ENCODE measurements around a stretch of chr16.

DNA sequence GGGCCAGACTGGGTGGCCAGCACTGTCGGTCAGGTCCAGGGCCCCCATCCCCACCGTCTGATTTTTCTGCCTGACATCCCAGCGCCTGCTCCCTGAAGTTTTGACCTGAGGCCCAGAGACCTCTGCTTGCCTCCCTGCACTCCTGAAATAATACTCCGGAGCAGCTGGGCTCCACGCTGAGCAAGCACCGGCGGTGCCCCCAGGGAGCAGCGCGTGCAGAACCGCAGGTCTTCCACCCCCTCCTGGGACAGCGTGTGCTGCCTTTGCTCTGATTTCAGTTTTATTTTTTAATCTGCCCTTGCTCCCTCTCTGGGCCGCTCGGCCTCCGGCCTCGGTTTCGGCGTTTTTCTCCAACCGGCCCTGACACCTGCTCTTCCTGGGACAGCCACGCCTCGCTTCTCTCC lies 132.4 kb upstream of the GSE1 start:
- RRBS = 73% methylated on average over 2 of the region's 20 CpGs

DNA sequence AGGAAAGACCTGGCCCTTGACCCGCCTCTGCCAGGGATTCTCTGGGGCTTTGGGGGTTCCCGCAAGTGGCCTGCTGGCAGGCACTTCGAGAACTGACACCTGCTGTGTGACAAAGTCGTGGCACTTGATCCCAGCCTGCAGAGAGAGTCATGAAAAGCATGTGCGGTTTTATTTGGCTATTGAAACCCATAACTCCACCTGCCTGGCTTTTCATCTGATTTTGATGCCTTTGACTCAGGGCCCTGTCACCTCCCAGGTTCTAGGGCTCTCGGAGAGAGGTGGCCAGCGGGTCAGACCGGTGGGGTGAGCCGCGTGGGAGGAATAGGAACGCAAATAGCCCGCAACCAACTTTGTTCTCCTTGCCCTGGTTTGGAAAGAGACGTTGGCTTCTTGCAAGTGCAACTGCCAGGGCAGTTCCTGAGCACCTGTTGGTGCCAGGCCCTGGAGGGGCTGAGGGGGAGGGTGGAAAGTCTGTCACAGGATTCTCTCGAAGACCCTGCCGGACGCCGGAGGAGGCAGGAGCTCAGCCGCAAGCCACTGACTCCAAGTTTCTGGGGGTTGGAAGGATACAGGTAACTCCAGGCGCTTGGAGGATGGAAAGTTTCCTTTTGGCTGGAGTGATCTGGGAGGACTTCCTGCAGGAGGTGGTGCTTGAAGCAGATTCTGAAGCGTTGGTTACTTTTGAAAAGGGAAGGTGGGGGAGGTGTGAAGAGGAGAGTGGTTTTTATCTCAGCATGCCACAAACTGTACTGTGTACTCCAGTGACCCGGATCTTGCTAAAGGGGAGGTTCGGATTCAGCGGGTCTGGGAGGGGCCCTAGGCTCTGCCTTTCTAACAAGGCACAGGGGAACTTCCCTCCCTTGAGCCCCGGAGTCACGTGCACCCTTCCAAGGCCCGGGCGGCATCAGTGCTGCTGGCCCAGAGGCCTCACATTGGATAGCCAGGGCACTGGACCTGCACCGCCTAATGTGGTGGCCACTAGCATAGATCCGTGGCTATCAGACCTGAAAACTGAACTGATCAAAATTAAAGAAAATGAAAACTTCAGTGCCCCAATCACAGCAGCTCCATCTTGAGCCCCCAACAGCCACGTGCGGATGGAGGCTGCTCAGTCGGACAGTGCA lies 42.4 kb upstream of the GSE1 start:
- RRBS = 89% methylated on average over 4 of the region's 32 CpGs

DNA sequence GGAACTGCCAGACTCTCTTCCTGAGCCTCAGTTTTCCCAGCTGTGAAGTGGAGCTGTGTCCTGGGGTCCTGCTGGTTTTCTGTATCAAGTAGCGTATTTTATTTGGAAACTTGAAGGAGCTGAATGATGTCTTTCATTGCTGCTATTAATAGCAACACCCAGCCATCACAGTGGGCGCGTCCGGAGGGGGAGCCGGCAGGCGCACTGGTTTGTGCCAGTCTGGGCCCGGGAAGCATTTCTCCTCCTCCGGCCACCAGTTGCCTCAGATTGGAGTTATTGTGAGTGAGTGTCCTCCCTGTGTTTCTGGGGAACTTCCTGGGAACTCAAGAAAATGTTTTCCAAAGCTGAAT lies 39.6 kb upstream of the GSE1 start:
- RRBS = no CpG with 5 or more reads among the region's 8 CpGs

DNA sequence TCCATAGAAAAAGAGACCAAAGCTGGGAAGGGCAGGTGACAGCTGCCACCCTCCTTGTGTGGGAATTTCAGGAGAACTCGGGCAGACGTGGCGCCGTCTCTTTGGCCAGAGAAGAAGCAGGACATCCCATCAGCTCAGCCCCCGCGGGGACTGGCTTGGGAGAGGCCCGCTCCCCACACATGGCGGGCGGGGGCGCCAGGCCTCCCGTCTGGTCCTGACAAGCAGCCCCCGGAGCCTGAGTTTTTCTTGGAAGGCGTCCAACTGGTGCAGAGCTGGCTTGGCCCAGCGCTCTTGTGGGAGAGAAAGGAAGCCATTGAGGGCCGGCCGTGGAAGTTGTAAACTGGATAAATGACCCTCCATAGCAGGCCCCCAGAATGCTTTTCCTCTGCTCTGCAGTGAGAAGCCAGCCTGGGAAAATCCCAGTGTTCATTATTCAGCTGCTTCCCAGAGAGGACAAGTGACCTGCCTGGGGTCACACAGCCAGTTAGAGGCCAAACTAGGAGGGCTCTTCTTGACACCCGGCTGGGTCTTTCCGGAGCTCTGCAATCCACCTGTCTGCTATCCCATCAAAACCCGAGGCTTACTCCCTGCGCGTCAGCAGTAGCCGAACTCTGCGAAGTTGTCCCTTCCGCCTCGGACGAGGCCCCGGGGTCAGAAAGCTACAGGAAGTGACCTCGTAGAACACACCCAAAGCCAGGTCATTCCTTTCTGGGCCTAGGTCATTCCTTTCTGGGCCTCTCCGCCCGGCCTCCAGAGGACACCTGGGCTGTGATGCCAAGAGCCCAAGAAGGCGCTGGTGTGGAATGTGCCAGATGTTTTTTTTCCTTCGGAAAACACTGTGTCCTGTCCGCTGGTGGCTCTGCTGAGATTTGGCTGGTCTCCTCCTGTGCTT lies 39.0 kb upstream of the GSE1 start:
- RRBS = 35% methylated on average over 12 of the region's 33 CpGs

DNA sequence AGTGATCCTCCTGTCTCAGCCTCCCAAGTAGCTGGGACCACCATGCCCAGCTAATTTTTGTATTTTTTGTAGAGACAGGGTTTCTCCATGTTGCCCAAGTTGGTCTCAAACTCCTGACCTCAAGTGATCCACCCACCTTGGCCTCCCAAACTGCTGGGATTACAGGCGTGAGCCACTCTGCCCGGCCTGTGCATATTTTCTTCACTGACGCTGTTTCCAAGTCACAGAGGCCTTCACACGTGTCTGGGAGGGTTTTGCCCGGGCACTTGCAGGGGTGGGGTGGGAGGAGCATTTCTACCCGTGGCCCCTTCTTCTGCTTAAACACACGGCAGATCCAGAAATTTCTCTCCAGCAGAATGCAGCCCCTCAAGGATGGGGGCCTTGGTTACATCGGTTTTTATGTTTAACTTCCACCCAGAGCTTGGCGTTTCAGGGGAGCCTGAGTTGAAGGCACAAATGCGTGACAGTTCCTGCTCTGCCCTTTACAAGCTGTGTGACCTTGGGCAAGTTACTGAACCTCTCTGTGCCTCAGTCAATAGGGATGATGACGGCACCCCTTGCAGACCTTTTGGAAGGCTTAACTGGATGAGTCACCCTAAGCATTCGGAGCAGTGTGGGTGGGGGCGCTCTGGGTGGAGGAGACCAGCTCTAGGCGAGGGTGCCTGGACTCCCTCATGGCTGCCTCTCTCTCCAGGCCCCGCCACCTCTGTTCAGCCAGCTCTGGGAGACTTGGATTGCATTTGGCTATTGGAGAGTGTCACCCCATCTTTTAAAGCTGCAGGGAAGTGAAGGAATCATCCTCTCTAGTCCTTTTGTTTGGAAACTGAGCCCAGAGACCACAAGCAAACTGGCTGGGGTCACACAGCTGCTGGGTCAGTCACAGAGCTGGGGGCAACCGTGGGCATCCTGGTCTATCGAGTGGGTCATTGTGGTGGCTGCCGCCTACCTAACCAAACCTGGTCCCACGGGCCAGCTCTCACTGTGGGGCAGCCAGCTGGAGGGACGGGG lies 20.6 kb upstream of the GSE1 start:
- RRBS = 72% methylated on average over 4 of the region's 20 CpGs

DNA sequence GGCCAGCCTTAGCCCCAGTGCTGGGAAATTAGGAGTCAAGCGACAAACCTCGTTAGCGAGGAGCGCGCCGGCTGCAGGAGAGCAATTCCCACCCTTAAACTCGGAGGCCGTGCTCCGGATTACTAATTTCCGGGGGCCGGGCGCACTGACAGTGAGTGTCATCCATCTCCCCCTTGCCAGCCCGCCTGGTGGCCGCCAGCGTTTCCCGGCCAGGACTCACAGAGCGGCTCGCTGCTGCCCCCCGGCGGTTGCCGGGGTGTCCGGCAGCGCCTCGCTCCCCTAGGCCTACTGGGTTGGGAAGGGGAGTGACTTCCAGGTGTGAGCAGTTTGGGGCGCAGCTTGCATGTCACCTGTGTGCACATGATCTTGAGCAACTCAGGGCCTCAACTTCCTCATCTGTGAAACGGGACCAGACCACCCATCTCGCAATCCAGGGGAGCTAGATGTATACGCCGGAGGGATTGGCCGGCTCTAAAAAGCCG lies 2.6 kb upstream of the GSE1 start:
- RRBS = 1% methylated on average over 10 of the region's 31 CpGs

GRCh38 chr16:85621763-85622160 lies 8.6 kb downstream of the GSE1 start:
- RRBS = no CpG with 5 or more reads among the region's 6 CpGs

GRCh38 chr16:85622161-85622760 lies 9.1 kb downstream of the GSE1 start:
- RRBS = no CpG with 5 or more reads among the region's 11 CpGs

DNA sequence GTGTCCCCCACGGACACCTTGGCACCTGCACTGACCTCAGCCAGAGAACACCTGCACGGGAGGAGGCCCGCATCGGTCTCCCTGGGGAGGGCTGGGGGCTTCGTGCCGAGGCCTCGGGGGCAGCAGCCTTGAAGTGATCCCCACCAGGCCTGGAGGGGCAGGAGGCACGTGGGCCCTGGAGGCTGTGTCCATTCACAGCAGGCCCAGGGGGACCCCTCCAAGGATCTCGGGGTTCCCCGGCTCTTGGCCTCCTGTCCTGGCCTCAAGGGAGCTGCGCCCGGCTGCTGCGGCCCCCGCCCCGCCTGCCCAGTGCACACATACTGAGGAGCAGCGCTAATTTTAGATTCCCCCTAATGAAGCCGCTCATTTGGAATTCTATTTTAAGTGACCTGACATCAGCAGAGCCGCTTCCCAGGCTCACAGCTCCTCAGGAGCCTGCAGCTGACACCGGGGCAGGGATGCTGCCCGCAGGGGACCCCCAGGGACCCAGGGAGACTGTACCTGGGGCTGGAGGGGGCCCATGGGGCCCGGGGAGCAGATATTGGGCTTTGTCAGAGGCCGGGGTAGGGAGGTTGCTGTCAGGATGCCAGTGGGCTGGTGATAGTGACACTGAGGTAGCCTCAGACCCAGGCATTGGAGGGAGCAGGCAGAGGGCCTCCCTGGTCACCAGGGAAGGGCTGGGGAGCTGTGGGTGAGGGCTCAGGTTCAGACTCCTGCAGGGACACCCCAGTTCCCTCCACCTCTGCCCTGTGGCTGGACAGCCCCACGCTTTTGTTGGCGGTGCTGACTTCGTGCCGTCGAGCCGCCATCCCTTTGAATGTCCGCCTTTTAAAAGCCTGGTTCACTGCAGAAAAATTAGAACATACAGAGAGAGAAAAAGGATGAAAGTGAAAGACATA lies 15.0 kb downstream of the GSE1 start:
- RRBS = 53% methylated on average over 4 of the region's 29 CpGs

DNA sequence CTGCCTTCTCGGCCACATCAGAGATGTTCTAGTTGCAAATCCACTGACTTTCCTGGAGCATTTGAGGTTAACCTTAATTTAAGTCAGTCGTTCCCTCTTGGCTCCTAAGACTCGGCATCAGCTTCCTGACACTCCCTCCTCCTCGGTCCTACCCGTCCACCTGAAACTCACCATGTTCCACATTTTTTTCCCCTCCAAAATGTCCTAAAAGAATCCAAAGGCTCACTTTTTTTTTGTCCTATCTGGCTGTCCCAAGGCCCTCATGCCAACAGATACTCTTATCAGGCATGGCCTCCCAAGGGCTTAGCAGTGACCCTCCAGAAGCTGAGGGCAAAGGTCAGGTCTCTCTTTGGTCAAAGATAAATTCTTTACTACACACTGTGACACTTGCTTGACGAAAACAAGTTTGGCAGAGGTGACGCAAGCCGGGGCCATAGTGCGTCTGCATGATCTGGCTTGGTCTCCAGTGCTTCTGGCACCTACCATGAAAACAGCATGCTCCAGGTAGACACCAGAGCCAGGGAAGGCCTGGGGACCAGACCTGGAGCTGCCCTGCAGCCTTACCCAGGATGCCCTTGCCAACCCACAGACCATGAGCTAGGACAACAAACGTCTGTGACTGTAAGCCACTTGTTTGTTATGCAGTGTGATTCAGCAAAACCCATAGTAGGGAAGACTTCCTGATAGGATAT lies 48.6 kb upstream of the IRF8 start:
- RRBS = no CpG with 5 or more reads among the region's 10 CpGs

GRCh38 chr16:85897483-85897821 lies 1.5 kb upstream of the IRF8 start:
- RRBS = no CpG with 5 or more reads among the region's 2 CpGs

DNA sequence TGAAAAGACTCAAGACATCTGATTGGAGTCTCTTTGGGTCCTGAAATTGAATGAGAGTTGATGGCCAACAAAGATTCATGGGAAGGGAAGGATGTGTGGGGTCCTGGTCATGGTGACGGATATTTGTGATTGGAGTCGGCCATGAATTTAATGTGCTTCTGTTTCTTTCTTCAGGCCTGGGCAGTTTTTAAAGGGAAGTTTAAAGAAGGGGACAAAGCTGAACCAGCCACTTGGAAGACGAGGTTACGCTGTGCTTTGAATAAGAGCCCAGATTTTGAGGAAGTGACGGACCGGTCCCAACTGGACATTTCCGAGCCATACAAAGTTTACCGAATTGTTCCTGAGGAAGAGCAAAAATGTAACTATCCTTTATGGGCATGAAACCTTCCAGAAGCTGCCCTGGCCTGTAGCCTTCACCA lies 9.9 kb downstream of the IRF8 start:
- RRBS = no CpG with 5 or more reads among the region's 8 CpGs

GRCh38 chr16:85909235-85909514 lies 10.2 kb downstream of the IRF8 start:
- RRBS = no CpG with 5 or more reads among the region's 2 CpGs

DNA sequence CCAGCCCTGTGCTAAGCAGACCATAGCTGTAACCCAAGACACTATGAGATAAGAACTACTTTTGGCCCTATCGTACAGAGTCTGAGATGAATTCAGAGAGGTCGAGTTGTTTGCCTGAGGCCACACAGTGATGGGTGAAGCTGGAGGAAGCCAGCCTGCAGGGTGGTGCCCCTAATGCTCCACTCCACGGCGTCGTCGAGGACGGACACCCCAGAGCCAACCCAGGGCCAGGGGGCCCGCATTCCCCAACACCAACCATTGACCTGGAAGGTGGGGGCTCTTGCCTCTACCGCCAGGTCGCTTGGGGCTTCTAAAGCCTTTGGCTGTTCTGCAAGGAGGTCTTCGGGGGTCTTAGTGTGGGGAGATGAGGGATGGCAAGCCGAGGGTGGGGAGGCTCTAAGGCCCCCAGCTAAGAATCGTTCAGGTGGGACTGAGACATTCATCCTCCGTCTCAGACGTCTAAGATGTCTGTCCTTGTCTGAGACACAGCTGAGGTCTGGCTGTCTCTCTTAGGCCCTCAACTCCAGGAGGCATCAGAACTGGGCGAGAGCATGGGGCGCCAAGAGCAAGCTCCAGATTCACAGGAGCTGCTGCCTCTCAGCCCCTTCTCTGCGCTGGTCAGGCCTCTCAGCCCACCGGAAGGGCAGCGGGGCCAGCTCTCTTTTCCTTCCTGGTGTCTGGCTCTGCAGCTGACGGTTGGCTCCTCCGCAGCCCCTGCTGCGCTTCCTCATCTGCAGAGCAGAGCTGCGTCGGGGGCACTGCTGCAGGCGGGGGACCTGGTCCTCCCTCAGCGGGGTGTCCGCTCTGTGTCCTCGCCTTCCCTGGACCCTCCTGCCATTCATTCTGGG lies 84.3 kb downstream of the IRF8 start:
- RRBS = no CpG with 5 or more reads among the region's 29 CpGs

- RRBS = 1% methylated on average over 4 of the region's 18 CpGs
These were observed 175.8 kb downstream of the IRF8 start for GRCh38 chr16:86074619-86075267.

DNA sequence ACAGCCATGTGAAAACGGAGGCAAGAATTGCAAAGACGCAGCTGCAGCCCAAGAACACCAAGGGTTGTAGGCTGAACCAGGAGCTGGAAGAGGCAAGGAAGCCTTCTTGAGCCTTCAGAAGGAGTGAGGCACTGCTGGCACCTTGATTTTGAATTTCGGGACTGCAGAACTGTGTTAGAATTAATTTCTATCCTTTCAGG lies 243.3 kb downstream of the IRF8 start:
- RRBS = no CpG with 5 or more reads among the region's 3 CpGs

DNA sequence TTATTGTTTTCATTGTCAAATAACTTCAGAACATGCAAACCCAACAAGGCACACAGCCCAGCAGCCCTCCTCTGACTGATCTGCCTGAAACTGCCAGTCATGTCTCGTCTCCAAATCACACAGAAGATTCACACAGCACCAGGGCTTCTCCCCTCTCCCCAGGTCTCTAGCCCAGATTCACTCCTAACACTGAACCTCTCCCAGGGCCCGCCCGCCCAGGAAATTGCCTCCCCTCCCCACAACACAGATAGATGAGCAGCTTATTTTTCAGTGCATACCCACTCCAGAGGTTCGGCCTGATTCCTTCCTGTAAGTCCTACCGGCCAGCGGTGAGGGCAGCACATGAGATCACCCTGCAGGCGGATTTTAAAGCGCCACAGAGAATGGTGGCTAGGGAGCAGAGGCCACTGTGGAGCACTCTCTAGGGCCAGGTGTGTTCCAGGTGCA lies 301.7 kb downstream of the IRF8 start:
- RRBS = no CpG with 5 or more reads among the region's 8 CpGs

DNA sequence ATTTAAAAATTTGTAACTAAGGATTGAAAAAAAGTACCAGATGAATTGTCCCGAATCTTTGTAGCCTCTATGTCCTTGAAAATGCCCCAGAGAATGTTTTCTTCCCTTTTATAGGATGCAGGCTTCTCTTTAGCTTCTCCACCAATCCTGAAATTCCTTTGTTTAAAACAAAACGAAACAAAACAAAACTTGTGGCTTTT lies 269.7 kb upstream of the FOXF1 start:
- RRBS = no CpG with 5 or more reads among the region's 2 CpGs

DNA sequence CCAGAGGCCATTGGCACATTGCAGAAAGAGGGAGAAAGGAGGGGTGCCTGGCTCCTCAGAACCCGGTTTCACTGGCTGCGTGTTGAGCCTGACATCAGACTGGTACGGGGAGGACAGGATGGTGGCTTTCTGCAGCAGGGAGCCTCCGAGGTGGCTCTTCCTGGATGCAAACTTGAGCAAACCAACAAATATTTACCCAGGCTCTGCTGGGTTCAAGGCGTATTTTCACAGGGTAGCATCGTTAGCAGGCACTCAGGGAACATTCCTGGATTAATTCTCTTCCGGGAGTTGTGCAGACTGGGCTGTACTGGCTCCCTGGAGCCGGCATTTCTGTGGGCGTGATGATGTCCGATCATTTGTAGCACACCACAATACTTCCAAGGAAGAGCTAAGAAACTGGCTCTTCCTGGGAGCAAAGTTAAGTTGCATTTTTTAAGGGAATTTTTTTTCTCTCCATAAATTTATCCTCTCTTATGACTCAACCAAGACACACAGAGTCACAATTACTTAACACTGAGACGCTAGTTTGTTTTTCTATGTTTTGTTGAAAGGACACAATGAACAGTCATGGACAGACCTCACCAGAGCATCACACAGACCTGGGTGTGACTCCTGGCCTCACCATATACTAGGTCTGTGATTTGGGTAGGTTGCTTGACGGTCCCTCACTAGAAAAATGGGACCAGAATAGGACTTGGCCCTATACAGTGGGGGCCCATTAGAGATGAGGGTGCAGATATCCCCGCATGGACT lies 211.6 kb upstream of the FOXF1 start:
- RRBS = 0% methylated on average over 1 of the region's 13 CpGs

DNA sequence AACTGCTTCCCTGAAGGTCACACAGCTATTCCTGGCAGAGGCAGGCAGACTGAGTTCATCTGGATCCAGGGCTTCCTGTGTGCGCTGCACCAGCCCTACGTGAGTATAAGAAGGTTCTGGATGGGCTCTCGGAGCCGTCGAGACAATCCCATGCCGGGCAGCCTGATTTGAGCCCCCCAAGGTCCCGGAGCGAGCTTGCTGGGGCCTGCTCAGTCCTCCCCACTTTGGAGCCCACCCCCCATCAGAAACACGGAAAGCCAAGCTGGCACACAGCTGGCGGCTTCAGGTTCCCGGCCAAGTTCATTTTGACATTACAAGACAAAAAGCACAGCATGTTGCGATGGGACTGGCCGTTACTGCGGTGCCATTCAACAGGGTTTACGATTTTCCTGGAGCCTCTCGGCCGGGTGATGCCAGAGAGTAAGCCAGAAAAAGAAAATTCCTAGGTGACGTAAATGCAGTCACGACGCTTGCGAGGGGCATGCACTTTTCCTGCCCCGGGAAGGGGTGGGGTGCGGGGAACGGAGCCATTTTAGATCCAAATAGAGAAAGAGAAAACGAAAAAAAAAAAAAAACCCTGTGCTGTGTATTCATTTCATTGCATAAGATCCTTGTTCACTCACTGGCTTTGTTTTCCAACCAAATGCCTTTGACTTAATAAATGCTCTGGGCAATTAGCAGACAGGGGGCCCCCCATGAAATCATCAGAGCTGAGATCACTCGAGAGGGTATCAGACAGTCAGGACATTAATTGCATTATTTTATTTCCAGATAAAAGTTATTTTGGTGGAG lies 167.0 kb upstream of the FOXF1 start:
- RRBS = 18% methylated on average over 11 of the region's 26 CpGs

Data from hTERT-HM (cell line).